Right lobe of liver (tissue), 4 donors: ENCODE measurements around a stretch of chr7.

DNA sequence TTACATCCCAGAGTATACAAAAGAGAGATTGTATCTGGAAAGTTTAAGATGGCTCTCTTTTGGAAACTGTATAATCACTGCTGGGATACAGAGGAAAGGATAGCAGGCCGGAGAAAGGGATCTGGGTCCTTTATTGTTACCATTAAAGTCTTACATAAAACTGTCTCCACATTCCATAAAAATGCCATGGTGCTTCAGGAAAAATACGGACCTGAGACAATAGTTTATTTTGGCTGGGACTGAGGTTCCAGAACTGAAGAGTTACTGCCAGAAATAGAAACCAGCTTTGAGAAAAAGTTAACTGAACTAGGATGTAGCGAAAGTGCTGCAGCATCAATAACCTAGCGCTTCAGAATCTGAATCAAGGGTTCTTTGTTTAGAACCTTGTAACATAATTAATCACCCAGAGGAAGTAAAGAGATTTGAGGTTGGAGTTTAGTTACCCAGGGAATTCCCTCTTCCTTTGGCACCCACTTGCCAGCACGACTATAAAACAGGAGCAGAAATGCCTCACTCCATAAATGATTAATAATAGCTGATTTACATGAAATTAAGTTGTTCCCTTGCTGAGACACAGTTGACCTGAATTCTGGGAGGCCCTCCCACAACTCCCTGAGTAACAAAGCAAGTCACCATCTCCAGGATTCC, 37.9 kb downstream of the MEOX2 start:
- PRO-cap, 4 experiments: no peak in any of the 4 experiments
- RAMPAGE, long total RNA, 2 experiments: no peak in any of the 2 experiments

DNA sequence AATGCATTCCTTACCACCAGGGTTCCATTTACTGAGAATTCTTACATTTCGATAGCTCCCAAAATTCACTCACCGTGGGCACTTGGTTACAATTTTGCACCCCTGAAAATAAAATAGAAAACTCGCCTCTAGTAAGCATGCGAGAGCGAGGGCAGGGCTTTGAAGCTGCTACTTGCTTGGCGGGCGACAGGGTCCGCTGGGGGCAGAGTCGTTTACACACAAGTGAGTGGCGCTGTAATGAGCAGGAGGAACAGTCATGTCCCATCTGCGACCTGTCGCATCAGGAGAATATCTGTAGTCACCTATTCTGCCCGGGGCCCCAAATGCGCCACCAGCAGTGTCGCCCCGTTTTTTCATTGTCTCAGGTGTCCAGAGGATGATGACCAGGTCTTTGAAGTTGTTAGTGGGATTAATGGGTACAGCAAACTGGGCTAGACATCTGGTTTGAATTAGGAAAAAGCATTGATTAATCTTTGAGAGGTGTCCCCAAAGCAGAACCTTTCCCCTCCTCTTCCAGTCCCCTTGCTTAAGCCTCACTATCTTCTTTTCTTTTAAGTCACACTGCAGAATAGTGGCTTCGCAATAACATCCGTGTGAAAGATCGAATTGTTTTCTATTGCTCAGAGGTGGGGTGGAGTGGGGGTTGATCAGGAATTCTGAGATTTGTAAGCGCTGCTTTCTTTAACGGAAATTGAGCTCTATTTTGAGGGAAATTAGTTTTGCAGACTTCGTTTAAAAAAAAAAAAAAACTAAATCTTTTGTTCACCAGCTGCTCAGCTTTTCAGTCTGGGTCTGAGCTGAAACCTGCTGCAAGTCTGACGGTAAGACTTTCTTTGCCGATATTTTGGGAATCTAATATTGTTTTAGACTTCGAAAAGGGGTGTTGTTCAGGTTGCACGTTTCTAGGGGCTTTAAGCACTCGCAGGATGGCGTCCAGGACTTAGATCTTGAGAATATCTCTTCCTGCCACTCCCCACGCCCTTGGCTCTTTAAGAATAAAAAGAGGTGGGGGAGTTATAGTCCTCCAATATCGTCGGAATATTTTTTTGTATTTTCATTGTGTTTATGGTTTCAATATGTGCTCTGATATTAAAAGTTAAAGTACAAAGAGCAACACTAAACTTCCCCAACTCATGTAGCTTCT, 1.5 kb upstream of the MEOX2 start:
- PRO-cap, 4 experiments: no peak in any of the 4 experiments
- RAMPAGE, long total RNA, 2 experiments: no peak in any of the 2 experiments

GRCh38 chr7:15688873-15689442, 2.5 kb upstream of the MEOX2 start:
- PRO-cap, 4 experiments: no peak in any of the 4 experiments
- RAMPAGE, long total RNA, 2 experiments: no peak in any of the 2 experiments

DNA sequence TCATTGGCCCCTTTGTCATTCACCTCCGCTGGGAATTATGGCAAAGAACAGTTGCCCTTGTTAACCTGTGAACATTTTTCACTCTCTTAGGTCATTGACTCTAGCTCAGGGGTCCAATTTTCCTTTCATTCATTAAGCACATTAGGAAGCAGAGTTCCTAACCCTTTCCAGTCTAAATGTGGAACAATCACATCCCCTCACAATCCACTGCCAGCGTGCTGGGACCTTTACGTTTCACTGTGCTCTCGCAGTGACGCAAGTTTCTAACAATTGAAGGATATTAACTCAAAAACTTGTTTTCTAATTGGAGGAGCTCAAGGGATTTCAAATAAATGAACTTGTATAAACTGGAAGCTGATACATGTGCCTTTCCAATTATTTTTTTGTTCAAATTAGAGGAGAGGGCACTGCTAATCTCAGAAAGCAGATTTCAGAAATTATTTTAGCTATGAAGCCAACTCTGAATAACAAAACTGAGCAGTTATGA, 79.3 kb upstream of the MEOX2 start:
- PRO-cap, 4 experiments: no peak in any of the 4 experiments
- RAMPAGE, long total RNA, 2 experiments: no peak in any of the 2 experiments

DNA sequence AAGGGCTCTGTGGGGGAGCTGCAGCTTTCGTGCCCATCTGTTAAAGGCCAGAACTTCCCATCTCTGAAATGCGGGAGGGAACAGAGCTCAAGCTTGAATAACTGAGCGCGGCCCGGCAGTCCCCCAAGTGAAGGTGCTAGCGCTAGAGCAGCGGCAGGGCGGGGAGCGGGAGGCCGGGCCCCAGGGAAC, 594 bp downstream of the CRPPA start:
- PRO-cap, 4 experiments: peak in 4 of 4 experiments; most common plus-strand start position 118 of the sequence (in 4); most common minus-strand start position 129 of the sequence (in 4)
- RAMPAGE, long total RNA, 2 experiments: no peak in any of the 2 experiments

GRCh38 chr7:16502289-16502718, 24.3 kb upstream of the LRRC72 start:
- PRO-cap, 4 experiments: no peak in any of the 4 experiments
- RAMPAGE, long total RNA, 2 experiments: no peak in any of the 2 experiments

DNA sequence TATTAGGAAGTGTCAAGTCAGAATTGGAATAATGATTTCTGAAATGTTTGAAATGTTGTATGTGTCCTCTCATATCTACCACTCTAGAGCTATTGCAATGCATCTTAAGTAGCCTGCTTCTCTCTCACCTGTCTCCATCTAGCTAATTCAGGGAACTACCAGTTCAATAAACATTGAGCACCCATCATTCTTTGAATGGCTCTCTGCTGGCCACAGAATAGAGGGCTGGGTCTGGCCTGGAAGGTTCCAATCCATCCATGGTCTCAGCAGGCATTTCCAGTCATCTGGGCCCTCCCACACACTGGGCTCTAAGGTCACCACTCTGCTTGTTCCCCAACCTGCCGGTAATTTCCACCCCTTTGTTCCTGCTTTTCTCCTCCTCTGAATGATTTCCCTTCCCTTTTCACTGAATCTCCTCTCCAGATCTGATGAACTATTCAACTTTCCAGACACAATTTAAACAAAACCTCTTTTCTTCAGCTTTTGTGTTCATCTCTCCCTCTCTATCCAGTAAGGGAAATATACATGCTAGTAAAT, 2.5 kb downstream of the BZW2 start:
- PRO-cap, 4 experiments: no peak in any of the 4 experiments
- RAMPAGE, long total RNA, 2 experiments: no peak in any of the 2 experiments

DNA sequence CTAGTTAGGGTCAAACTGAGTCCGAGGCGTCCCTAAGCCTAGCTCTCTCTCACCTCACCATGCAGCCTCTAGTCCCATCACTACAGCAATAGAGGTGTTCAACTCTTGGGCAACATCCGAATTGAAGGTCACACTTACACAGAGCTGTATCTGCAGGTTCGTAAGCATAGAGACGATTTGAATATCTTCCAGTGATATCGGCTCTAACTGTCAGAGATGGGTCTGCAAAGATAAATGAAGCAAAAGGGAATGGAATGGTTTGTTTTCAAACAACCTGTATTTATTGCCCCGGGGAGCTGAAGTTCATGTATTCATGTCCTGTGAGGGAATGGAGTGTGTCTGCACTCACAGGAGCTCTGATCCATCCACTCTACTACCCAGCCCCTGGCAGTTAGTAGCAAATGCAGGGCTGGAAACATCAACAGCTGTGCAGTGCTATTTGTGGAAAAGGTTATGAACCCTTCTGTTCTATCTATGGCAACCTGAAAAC, 10.0 kb downstream of the AGR2 start:
- PRO-cap, 4 experiments: no peak in any of the 4 experiments
- RAMPAGE, long total RNA, 2 experiments: no peak in any of the 2 experiments

DNA sequence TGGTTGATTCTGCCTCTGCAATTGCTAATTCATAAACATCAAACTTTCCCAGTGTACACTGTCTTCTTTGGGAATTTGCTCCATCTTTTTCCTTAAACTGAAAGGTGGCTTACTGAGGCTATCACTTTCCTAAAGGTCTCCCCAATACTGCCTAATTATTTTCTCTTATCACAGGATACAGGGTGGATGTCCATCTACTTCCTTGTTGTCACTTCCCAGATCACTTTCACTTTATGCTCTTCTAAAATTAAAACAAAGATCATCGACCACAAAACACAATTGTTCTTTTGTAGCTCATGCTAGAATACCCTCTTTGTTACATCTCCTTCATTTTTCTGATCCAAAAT, 1.4 kb upstream of the AHR start:
- PRO-cap, 4 experiments: no peak in any of the 4 experiments
- RAMPAGE, long total RNA, 2 experiments: no peak in any of the 2 experiments

- PRO-cap, 4 experiments: no peak in any of the 4 experiments
- RAMPAGE, long total RNA, 2 experiments: no peak in any of the 2 experiments
Measured at GRCh38 chr7:17302111-17302523, 3.7 kb downstream of the AHR start.

- PRO-cap, 4 experiments: no peak in any of the 4 experiments
- RAMPAGE, long total RNA, 2 experiments: no peak in any of the 2 experiments
Measured at GRCh38 chr7:17325345-17325961, 27.0 kb downstream of the AHR start.

- PRO-cap, 4 experiments: peak in 3 of 4 experiments; most common plus-strand start chr7:17524571 (in 2)
- RAMPAGE, long total RNA, 2 experiments: no peak in any of the 2 experiments
Measured at GRCh38 chr7:17524322-17524916, 226.0 kb downstream of the AHR start.

DNA sequence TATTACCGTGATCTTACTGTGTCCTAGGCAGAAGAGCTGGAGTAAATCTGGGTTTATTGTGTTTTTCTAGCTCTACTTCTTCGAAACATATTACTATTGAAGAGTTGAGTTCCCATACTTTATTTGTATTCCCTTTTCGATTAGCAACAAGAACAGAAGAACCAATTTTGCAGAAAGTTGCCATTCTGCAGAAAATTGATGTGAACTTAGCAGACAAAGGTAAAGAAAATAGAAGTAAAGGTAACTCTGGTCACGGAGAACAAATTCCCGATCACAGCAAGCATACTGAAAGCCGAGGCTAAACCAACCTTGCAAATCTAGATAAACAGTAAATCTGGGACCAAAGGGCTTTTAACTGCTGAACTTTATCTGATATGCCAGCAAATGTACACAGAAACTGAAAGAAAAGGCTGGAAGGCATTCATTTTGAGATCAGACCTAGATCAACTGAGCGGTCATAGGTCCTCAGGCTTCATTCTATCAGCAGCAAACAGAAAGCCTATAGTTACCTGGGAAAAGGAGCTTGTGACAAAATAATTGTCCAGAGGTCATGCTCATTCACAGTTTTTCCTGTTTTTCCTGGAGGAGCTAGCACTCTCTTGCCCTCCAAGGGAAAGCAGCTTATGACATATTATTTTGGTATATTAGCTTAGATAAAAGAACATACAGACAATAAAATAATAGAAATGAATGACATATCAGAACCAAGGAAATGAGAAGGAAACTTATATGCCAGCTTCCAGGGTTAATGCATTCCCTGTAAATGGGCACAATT, 320.1 kb downstream of the AHR start:
- PRO-cap, 4 experiments: peak in 4 of 4 experiments; most common plus-strand start position 531 of the sequence (in 4); most common minus-strand start position 467 of the sequence (in 2)
- RAMPAGE, long total RNA, 2 experiments: no peak in any of the 2 experiments

- PRO-cap, 4 experiments: no peak in any of the 4 experiments
- RAMPAGE, long total RNA, 2 experiments: no peak in any of the 2 experiments
Measured at GRCh38 chr7:18019577-18020000, 8.1 kb downstream of the PRPS1L1 start.

- PRO-cap, 4 experiments: no peak in any of the 4 experiments
- RAMPAGE, long total RNA, 2 experiments: no peak in any of the 2 experiments
Measured at GRCh38 chr7:18087767-18088205, 60.1 kb upstream of the PRPS1L1 start.

DNA sequence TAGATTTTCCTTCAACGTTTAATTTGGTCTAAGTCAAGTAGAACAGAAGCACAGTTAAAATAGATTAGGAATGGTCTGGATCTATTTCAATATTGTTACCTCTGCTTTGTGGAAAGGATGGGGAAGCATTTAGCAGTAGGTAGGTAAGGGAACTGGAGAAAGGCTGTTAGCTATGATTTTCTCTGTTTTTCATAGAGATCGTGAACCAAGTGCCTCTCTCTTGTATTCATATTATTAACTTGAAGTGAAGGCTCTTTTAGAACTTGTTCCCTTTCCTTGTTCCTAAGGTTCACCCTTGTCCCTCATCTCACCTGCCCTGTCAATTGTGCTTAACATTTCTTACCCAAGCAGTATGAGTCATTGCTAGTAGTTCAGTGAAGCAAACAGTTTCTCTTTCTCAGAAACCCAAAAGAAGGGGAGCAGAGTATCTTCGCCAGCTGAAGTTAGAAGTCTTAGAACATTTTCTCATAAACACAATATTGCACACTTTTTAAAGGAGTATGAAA, 12.8 kb downstream of the HDAC9 start:
- PRO-cap, 4 experiments: no peak in any of the 4 experiments
- RAMPAGE, long total RNA, 2 experiments: no peak in any of the 2 experiments

- PRO-cap, 4 experiments: no peak in any of the 4 experiments
- RAMPAGE, long total RNA, 2 experiments: no peak in any of the 2 experiments
Measured at GRCh38 chr7:18518393-18518878, 22.9 kb downstream of the HDAC9 start.

GRCh38 chr7:18521828-18522706, 26.5 kb downstream of the HDAC9 start:
- PRO-cap, 4 experiments: no peak in any of the 4 experiments
- RAMPAGE, long total RNA, 2 experiments: no peak in any of the 2 experiments

GRCh38 chr7:19115630-19116131, 1.8 kb downstream of the TWIST1 start:
- PRO-cap, 4 experiments: no peak in any of the 4 experiments
- RAMPAGE, long total RNA, 2 experiments: no peak in any of the 2 experiments

GRCh38 chr7:20129842-20130500, 87.2 kb downstream of the MACC1 start:
- PRO-cap, 4 experiments: no peak in any of the 4 experiments
- RAMPAGE, long total RNA, 2 experiments: no peak in any of the 2 experiments